Measurements from ENCODE around the genes CACNA2D2, IQCF2, ABHD14B and RPL29.

- PRO-cap, 2 experiments = peak in 1 of 2 experiments; most common plus-strand start chr3:50334754 (in 1); most common minus-strand start chr3:50334639 (in 1)
Observed at GRCh38 chr3:50334267-50335167, 6.1 kb downstream of the RASSF1 start.

DNA sequence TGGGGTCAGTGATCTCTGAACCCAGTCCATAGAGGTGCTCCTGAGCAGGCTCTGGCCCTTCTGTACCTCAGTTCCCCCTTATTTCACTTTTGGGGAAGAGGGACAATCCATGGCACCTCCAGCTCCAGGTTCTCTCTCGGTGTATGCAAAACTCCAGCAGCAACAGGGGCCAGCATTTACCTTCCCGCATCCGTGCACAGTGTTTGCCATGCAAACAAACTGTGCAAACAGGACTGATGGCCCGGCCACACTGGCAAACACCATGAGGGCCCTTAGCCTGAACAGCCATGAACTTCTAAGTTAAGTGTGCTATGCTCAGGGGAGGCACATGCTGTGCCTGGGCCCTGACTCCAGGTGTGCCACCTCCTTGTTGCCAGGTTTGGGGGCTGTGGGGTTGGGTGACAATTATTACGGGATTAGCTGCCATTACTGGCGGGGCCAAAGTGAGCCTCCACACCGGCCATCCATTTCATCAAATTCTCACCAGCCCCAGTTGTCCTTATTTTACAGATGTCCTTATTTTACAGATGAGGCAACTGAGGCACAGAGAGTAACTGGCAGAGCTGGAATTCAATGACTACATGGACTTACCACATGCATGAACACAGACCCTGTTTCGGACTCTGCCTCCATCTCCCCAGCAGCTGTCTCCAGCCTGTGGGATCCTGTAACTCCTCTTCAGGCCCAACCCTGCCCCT lies 57.5 kb downstream of the CACNA2D2 start:
- PRO-cap, 2 experiments = no peak in any of the 2 experiments

- PRO-cap, 2 experiments = peak in 2 of 2 experiments; most common plus-strand start chr3:50503790 (in 2); most common minus-strand start chr3:50503634 (in 2)
Observed at GRCh38 chr3:50502813-50503980, at the start of gene CACNA2D2. CACNA2D2 (minus strand) TSS chr3:50503634.

GRCh38 chr3:50592011-50593311 lies 19.1 kb downstream of the CISH start:
- PRO-cap, 2 experiments = no peak in any of the 2 experiments

DNA sequence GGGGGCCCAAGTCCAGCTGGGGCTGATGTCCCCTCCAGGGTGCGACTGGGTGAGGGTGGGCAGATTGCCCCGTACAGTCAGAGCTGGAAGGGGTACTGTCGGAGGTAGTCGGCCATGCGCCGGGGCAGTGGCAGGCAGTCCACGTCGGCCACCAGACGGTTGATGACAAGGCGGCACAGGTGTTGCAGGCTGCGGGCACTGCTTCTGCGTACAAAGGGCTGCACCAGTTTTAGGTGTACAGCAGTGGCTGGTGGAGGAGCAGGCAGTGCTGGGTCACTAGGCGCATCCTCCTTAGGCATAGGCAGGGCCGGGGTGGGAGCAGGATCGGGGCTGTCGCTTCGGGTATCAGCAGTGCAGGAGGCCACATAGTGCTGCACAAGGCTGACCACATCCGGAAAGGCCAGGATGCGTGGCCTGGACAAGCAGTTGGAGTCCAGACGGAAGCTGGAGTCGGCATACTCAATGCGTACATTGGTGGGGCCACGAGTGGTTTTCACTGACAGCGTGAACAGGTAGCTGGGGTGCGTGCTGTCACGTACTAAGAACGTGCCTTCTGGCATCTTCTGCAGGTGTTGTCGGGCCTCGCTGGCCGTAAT lies 3.9 kb downstream of the CISH start:
- PRO-cap, 2 experiments = peak in 2 of 2 experiments; most common plus-strand start position 240 of the sequence (in 2); most common minus-strand start position 161 of the sequence (in 1)

GRCh38 chr3:50617273-50617893 lies 432 bp downstream of the MAPKAPK3 start:
- PRO-cap, 2 experiments = peak in 2 of 2 experiments; most common plus-strand start chr3:50617696 (in 2); most common minus-strand start chr3:50617412 (in 1)

- PRO-cap, 2 experiments = no peak in any of the 2 experiments
Observed at GRCh38 chr3:50638320-50638636, 21.3 kb downstream of the MAPKAPK3 start.

GRCh38 chr3:51395401-51396571 lies 4.7 kb downstream of the RBM15B start:
- PRO-cap, 2 experiments = no peak in any of the 2 experiments

DNA sequence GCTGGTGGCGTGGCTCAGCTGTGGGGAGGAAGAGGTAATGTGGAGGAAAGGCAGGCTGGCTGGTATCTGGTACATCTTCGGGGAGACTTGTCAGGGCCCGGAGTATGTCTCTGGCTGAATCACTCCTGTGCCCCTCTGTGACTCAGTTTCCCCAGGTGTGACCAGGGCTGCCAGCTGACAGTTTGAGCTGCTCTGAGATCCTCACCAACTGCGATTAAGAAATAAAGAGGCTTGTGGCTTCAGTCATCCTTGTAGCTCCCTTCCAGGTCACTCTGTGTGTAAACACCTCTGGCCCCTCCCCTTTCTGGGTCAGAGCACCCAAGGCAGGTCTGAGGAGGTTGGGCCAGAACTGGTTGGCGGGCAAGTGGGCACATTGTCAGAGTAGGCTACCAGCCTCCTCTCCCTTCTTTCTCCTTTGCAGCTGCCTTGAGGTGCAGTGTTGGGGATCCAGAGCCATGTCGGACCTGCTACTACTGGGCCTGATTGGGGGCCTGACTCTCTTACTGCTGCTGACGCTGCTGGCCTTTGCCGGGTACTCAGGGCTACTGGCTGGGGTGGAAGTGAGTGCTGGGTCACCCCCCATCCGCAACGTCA lies 2.9 kb downstream of the TEX264 start:
- PRO-cap, 2 experiments = no peak in any of the 2 experiments

DNA sequence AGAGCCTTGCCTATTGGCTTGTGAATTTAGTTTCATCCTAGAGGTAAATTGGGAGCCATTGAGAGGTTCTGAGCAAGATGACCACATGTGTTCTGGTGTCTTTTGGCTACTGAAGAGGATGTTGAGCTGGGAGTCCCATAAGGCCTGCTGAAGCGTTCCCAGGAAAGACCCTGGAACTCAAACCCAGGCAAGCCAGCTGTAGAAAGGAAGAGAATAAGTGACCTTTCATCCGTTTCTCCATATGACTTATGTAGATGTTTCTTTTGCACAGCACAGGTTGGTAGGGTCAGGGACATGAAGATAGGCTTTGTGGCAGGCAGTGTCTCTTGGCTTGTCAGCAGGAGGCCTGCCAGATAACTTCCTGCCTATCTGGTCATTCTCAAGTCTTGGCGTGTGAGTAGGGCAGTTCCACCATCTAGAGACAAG lies 10.8 kb downstream of the TEX264 start:
- PRO-cap, 2 experiments = no peak in any of the 2 experiments

DNA sequence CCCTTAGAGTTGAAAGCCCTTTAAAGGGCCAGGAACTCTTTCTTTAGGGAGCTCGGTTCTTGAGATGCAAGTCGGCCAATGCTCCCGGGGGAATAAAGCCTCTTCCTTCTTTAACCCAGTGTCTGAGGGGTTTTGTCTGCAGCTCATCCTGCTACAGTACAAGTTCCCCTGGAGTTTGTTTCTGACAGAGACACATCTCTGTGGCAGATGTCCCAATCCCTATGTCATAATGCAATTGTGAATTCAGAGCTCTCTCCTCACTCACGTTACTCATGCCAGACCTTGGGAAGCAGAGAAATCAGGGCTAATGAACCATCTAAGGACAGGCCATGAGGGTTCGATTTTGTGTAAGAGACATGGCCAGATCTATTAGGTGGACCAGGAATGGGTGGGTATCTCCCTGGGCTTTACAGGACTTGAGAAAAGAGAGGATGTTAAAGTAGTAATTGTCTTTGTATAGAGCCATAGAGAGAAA lies at the start of gene IQCF2:
Gene IQCF2 (plus strand): TSS at position 278 of the 475 bp plus-strand sequence.
- PRO-cap, 2 experiments = no peak in any of the 2 experiments

GRCh38 chr3:51973921-51974873 lies at the start of gene ABHD14B:
ABHD14B (minus strand) TSS chr3:51974049.
- PRO-cap, 2 experiments = peak in 2 of 2 experiments; most common plus-strand start chr3:51974111 (in 2); most common minus-strand start chr3:51973983 (in 1)

DNA sequence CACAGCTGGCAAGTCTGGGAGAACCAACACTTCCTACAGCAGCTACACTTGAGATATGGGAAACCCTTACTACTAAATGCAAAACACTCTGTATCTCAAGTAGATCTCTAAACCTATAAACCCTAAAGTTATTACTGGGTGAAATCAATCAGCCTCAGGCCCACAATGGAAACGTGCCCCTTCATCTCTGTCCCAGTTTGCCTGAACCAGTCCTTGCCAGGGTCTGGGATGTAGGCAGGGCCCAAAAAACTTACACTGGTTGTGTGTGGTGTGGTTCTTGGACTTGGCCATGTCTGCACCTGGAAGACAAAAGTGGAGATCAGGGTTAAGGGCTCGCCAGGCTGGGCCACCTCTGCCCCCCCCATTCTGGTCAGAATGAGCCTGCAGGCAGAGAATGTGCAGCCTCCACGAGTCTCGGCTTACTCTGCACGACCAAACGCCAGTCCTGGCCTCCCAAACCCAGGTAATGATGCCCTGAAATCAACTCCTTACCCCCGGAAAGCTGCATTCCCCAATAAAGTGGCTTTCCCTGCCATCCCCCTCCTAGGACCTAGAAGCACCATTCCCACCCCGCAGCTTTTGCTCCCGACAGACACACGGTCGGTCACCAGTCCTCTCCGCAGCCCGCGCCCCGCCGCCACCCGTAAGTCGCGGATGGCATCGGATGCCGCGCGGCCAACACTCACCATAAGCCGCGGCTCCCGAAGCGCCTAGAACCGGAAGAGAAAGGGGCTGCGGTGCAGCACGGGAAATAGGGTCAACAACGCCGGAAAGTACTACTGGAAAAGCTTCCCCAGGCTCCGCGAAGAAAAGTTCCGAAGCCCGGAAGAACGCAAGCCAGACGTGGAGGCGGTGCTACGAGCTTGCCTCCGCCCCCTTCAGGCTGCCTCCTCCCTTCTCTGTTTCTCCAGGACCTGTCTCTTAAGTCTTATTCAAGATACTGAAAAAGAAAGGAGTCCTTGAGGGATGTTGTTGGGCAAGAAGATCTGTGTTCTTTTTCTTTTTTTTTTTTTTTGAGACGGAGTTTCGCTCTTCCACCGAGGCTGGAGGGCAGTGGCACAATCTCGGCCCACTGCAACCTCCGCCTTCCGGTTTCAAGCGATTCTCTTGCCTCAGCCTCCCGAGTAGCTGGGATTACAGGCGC lies at the start of gene RPL29:
Gene RPL29 (minus strand): TSS at position 725 of the 1,144 bp plus-strand sequence.
- PRO-cap, 2 experiments = peak in 2 of 2 experiments; most common plus-strand start position 835 of the sequence (in 1); most common minus-strand start position 725 of the sequence (in 2)

DNA sequence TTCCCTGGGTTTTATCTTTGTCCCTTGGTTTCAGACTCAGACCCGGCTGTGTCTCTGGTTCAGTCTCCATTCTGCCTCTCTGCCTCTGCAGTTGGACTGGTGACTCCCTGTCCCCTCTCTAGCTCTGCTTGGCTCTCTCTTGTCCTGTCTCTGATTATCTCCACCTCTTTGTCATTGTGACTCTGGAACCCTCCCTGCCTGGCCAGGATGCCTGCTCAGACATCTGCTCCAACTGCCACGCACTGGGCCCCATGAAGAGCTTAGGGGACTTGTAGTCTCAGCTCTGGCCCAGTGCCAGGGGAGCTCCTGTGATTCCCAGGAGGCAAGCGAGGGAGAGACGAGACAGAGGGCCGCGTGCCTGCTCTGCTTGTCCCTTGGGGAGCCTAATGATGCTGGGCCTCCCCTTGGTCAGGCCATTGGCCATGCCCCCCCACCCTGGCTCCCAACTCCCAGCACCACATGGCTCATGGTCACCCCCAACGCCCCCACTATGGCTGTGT lies 26.2 kb upstream of the RPL29 start:
- PRO-cap, 2 experiments = peak in 1 of 2 experiments; most common minus-strand start position 130 of the sequence (in 1)

DNA sequence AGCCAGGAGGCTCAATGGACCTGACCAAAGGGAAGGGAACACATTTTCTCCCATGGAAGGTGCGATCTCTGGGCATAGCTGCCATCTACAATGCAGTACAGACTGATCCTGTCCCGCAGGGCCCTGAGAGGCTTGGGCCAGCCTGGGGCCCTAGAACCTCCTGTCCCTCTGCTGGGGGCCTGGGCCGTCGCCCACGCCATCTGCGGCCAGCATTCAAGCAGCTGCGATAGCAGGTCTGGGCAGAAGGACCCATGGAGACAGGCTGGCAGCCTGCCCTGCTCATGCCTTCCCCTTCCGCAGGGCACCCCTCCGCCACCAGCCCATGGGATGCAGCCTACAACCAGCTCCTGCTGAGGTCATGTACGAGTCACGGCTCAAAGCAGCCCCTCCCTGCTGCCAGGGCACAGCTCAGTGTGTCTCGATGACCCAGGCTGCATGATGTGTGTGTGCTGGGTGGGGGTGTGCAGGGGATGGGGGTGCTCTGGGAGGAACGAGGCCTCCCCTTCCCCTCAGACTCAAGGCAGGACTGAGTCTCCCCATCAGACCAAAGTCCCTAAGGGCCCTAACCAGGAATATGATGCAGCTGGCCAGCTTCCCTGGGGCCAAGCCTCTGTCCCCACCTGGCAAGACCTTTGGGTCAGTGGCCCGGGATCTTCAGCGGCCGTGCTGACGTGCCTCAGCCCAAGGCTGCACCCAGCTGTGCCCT lies 27.8 kb downstream of the DUSP7 start:
- PRO-cap, 2 experiments = peak in 1 of 2 experiments; most common plus-strand start position 404 of the sequence (in 1); most common minus-strand start position 322 of the sequence (in 1)

DNA sequence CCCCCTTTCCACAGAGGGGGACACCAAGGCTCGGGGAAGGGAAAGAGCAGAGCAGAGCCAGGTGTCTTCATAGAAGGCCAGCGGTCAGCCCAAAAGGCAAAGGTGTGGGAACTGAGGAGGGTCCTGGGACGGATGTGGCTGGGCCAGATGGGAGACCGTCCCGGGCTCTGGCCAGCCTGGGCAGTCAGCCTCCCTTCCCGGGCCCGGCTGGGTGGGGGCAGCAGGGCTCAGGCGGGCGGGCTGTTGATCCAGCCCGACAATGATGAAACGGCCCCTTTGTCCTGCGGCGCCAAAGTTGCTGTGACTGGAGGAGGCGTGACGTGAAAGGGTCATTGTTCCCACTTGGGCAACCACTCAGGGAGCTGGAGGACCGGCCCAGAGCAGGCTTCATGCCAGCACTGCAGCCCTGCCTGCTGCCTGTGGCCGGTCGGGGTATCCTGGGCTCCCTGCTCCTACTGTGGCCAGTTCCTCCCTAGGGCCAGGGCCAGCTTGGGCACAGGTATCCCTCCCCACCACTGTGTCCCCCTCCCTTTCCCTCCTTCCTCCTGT lies 16.5 kb downstream of the DUSP7 start:
- PRO-cap, 2 experiments = no peak in any of the 2 experiments

- PRO-cap, 2 experiments = no peak in any of the 2 experiments
Observed at GRCh38 chr3:52064696-52065941, 8.7 kb upstream of the DUSP7 start.

- PRO-cap, 2 experiments = no peak in any of the 2 experiments
Observed at GRCh38 chr3:52136375-52137169, 17.7 kb downstream of the POC1A start.

GRCh38 chr3:52176711-52177413 lies 21.1 kb upstream of the ALAS1 start:
- PRO-cap, 2 experiments = no peak in any of the 2 experiments

GRCh38 chr3:52195729-52196346 lies 2.1 kb upstream of the ALAS1 start:
- PRO-cap, 2 experiments = no peak in any of the 2 experiments

All from psoas muscle (tissue), 2 donors.